ENCODE data around the genes SPANXN4 and SPANXN3.

DNA sequence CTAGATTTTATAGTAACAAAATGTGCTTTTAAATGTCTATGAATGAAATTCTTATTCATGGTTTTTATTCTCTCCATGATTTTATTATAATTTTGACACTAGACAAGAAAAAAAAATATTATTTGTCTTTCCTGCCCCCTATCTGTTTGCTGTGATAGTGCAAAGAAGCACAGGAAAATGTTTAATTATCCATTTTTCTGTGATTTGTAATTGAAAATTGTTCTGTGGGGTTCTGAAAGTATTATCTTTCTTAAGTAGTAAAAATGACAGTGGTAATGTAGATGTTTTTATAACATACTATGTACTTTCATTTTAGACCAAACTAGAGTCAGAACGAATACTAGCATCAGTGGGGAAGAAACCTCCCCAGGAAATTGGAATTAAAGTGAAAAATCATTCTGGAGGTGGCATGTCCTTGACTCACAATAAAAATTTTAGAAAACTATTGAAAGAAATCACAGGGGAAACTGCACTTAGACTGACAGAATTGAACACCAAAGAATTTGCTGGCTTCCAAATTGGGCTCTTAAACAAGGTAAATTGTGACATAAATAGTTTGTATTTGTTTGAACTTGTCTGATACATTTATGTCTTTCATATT, 52.1 kb downstream of the INTS6L start:
- PRO-cap = no peak

DNA sequence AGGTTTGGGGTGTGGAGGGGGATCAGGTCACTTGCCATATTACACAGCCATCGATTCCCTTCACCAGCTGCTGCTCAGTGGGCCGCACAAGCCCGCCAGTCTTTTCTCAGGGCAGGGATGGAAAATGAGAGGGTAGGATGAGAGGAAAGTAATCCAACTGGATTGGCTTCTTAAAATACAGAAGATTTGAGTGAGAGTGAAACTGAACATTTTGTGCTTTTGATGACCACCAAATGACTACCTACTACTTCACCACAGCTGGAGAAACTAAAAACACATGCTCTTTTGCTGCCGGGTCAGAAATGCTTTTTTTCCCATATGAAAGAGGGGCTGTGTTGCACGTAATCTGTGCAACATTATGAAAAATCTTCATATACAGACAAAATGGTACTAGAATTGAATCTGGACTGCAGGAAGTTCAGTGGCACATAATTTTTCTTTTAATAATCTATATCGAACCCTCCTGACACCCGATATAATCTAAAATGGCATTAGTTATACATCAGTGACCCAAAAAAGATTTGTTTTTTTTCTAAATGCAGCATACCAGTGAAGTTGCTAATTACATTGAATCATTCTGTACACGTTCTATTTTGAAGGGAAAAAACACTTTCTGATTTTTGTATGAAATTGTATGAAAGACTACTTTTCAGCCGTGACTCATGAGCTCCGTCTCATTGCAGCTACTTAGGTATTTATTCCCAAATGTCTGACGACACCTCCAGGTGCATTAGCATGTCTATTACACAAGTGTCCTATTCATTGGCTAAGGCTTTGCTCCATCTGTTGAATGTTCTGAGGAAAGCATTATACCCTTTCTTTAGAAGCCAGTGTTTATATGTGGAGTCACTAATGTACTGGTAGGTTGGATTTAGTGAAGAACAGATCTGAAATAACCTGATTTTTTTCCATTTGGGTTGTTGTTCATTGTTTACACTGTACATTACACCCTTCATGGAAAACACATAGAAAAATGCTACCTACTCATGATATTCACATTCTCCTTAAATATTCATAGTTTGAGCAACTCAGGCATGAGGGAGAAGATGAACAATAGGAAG, 2.3 kb downstream of the FHL1 start:
- PRO-cap = unidirectional peak, minus-strand start at position 108 of the sequence

DNA sequence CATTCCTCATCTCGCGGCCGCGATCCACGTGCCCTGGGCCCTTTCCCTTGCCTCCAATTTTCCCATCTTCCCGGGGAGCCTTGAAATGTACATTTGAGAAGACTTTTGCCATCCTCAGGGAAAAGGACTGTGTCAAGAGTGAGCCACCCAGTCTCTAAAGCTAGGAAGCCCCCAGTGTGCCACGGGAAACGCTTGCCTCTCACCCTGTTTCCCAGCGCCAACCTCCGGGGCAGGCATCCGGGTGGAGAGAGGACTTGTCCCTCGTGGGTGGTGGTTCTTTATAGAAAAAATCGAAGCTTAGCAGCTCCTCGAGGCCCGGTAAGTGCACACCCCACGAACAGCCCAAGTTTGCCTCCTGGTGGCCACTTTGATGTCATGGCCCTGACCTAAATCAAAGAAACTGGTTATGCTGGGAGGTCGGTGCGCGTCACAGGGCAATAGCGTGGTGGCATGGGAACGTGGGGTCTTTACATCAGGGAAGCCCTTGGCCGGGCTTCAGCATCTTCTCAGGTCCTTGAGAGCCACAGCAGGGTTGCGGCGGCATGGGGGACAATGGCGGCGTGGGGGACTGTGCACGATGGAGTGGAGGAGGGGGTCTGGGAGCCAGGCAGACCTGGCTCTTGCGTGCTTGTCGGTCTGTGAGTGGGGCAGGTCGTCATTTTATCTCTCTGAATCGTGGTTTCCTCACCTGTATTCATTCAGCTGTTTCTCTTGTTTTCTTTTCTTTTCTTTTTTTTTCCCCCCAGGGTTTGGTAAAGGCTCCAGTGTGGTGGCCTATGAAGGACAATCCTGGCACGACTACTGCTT, 12.5 kb downstream of the FHL1 start:
- PRO-cap = no peak

DNA sequence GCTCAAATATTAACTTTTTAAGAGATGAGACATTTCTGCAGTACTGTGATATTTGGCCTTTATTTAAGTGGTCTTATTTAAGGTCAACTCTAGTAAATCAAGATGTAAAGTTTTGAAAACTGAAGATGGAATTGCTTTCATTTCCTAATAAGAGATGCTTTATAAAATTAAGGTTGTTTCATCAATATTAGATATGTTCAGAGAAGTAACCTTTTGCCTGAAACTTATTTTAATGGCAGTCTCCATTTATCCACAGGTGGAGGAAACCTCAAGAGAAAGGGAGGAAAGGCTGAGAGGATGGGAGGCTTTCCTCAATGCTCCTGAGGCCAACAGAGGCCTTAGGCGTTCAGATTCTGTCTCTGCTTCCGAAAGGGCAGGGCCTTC, 13.2 kb downstream of the HTATSF1 start:
- PRO-cap = no peak

GRCh38 chrX:136510936-136512109, 13.9 kb downstream of the HTATSF1 start:
- PRO-cap = no peak

DNA sequence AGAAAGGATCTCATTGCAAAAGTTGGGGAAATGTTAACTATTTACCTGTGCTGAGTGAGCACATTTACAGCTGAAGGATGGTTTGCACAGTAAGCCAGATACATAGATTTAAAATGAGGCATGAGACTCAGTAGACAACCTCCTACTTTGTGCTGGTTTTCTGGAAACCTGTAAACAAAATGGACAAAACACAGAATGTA, 58.8 kb downstream of the CD40LG start:
- PRO-cap = no peak

DNA sequence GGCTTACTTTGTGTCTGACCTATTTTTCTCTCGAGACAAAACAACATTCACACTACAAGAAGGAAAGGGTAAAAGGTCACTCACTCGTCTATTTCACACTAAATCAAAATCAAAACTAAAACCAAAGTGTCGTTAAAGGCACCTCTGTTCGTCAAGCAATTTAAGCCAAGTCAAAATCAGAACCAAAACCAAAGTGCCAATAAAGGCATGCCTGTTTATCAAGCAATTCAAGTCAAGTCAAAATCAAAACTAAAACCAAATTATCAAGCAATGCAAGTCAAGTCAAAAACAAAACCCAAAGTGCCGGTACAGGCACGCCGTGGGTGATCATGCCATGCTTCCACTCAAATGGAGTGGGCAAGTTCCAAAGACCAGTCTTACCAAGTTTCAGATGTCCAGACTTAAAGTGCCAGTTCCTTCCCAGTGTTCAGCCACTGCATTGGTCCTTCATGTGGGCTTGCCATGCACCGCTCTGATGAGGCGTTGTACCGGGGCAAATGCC, 55.0 kb upstream of the RBMX start:
- PRO-cap = no peak

- PRO-cap = no peak
Measured at GRCh38 chrX:137428109-137429010, 137.6 kb upstream of the ZIC3 start.

GRCh38 chrX:139542718-139542955, 12.1 kb downstream of the F9 start:
- PRO-cap = no peak

DNA sequence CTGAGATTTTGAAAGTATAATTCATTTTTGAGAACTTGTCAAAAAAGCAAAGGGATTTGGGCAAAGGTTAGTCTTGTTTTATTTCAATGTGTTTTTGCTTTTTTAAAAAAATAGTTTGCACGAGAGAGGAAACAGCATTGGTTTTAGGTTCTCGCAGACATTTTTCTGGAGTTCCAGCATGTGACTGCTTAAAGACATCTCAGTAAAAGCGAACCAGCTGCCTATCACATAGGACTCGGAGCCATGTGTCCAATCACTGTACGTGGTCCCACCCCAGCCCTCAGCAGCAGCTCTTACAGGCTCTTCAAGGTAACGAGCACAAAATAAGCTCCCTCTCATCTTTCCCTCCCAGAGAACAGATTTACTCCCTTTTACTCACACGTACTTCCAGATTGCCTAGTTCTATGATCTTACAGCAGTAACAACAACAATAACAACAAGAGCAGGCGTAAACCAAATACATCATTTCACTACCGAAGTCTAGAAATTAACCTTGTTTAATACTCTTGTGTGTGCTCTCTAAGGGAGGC, 68.7 kb downstream of the MCF2 start:
- PRO-cap = no peak

DNA sequence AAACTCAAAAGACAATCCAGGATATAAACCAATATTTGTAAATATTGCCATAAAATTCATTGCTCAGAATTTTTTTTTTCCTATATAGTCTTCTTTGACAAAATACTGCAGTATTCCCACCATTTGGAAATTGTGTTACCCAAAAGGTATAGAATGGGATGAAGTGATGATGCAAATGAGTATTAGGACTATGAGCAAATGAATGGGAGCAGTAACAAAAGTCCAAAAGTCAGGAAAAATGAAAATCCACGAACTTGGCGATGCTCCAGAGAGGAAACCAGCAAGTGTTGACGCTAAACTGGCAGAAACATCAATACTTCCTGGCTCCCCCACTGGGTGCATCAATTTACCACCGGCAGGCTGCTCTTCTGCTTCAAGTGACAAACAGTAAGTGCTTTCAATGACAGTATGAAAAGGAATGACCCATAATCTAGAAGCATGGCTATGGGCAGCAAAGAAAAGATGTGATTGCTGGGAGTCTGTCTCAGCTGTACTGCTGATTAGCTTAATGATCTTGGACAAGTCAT, 8.9 kb downstream of the ATP11C start:
- PRO-cap = no peak

DNA sequence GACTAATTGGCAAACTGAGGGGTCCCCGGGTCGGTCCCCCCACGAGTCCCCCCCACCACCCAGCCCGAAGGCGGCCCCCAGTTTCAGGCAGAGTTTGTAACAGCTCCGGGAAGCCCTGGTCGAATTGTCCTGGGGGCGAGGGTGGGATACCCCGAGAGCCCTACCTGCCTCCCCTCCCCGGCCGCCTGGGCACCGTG, 1.3 kb downstream of the ATP11C start:
- PRO-cap = no peak

DNA sequence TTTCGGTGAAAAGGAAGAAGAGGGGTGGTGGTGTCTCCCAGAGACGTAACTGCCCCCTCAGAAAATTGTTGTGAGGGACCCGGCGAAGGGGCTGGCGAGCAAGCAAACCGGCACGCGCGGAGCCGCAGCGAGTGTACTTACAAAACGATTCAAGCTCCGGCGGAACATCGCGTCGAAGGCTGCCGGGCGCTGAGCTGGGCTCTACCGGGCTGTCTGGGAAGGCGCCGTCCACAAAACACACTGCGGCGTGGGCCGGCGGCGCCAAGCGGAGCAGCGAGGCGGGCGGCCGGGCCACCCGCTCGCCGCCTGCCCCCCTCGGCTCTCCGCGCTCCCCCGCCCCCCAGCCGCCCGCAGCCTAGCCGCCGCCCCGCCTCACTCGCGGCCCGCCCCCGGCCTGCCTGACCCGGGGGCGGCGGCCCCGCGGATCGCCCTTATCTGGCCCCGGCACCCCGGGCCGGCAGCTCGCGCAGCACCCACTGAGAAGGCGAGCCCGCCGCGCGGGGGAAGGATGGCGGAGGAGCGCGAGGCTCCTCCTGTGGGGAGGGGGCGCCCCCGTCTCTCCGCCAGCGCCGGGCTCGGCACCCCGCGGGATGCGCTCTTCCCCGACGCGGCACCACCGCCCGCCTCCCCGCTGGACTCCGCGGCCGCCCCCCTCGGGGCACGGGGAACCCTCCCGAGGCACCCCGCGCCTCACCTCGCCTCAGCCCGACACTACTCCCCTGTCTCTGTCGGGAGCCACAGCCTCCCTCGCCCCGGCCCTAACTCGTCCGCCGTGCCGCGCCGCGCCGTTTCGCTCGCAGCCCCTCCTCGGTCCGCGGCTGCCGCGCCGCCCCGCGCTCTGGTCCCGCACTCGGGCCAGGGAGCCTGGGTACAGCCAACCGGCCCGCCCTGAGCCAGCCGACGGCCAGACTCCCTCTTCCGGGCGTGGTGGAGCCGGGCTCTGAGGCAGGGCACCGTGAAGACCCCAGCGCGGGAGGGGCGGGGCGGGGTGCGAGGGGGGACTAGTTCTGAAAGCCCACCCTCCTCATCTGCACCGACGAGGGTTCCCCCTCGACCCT, 649 bp downstream of the ATP11C start:
- PRO-cap = bidirectional peak, plus-strand start at position 487 of the sequence, minus-strand start at position 239 of the sequence

DNA sequence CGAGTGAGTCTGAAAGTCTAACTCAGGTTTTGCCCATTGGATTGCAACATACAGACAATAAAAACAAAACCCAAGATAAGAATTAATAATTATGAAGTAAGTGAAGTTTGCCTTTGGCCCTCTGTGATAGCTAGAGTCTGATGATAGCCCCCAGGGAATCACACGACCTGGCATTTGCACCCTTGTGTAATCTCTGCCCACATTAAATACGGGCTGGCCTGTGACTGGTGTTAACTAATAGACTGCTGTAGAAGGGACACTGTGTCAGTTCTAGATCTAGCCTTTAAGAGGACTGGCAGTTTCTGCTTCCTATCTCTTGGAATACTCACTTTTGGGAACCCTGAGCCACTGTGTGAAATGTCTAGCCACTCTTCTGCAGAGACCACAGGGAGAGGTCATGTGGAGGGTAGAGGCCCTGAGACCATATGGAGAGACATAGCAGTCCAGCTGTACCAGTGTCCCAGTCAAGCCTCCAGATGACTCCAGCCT, 8.0 kb upstream of the CXorf66 start:
- PRO-cap = no peak

DNA sequence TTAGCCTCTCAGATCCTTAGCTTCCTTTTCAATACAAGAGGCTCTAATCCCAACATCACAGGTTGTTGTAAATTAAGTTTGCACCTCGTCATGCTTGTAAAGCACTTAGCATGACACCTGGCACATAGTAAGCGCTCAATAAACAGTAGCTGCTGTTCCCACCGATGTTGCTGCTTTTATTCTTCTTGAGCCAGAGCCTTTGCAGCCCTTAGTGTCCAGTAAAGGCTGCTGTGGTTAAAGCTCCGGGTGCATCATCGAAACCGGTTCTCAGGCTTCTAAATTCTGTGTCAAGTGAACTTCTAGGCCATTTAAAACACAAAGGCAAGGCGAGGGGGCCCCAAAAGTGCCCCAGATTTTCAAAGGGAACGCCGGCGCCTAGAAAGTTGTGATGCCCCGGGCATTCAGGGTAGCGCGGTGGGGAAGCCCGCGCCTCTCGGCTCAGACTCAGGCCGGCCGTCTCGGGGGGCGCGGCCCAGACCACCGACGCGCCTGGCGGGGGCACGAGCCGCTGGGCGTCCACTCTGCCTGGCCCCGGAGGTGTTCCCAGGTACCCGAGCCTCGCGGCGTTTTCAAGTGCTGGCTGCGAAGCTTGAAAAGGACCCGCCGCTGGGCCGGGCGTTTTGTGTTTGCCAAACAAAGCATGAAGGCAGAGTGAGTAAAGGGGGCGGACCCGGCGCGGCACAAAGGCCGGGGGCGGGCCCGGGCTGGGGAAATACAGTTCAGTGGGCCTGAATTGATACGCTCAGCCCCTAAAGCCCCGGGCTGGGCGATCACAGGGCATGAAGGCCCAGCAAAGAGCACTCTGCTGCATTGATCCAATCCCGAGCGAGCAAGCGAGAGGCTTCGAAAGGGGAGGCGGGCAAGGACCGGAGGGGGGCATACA, 65.6 kb downstream of the SOX3 start:
- PRO-cap = no peak

DNA sequence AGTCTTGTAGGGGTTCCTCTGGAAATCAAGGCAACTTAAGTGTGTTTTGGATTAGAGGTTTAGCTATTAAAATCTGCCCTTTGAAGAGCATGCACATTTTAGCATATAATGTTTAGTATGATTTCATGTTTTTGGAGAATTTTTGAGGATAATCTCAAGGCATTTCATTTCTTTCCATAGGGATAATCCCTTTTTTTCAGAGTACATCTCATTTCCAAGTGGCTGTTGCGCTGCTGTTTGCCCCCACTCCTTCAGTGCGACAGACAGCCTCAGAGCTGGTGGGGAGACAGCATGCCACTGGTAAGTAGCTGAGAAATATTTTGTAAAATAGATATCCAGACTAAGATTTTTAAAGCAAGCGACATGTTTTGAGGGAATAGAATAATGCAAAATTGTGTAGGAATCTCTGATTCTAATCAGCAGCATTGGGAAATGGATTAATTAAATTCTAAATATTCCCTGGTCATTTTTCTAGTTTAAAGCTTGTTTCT, 204.7 kb upstream of the SOX3 start:
- PRO-cap = no peak

DNA sequence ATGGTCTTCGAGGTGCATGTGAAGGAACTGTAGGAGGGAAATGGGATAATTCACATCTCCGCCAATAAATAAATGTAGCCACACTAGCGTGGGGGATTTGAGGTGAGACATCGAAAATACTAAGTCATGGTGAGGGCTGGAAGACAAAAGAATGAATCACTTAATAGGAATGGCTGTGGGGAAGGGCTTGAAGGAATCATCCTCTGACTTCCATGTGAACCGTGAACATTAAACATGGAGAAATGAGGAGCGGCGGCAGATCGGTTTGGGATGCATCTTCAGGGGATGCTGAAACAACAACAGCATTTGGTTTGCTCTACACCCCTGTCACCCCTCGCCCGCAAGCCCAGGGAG, 284 bp upstream of the SPANXB1 start:
- PRO-cap = no peak

DNA sequence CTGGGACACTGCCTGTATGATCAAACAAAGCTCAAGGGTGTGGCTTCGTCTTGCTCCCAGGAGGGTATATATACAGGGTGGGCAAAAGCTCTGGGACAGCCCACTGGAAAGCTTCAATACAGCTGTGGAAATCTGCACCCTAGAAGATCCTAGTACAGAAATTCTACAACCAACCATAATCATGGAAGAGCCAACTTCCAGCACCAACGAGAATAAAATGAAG, at the start of gene SPANXN4:
Gene SPANXN4, plus strand, starts transcription at position 95 of the 223 bp plus-strand sequence.
- PRO-cap = no peak

DNA sequence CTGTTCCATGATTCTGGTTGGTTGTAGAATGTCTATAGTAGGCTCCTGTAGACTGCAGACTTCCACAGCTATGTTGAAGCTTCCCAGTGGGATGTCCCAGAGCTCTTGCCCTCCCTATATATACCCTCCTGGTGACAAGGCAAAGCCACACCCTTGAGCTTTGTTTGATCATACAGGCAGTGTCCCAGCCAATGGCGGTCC, at the start of gene SPANXN3:
Gene SPANXN3, minus strand, starts transcription at position 93 of the 201 bp plus-strand sequence.
- PRO-cap = no peak

DNA sequence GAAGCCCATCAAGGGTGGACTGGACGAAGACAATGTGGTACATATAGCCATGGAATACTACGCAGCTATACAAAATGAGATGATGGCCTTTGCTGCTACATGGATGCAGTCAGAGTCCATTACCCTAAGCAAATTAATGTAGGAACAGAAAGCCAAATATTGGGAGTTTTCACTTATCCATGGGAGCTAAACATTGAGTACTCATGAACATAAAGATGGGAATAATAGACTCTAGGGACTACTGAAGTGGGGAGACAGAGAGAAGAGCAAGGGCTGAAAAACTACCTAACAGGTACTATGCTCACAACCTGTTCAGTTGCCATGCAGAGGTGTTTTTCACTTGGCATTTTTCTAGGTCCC, 63.0 kb upstream of the CXorf51A start:
- PRO-cap = no peak

Data from left common carotid artery plus branches (tissue), 1 donor.